ENCODE results near the gene RSBN1.

- RRBS, result no CpG with 5 or more reads among the region's 1 CpG
Observed at GRCh38 chr1:112429751-112430178, 33.8 kb downstream of the CTTNBP2NL start.

- RRBS, result 83% methylated on average over 1 of the region's 9 CpGs
Observed at GRCh38 chr1:112455715-112456408, 52.9 kb upstream of the WNT2B start.

DNA sequence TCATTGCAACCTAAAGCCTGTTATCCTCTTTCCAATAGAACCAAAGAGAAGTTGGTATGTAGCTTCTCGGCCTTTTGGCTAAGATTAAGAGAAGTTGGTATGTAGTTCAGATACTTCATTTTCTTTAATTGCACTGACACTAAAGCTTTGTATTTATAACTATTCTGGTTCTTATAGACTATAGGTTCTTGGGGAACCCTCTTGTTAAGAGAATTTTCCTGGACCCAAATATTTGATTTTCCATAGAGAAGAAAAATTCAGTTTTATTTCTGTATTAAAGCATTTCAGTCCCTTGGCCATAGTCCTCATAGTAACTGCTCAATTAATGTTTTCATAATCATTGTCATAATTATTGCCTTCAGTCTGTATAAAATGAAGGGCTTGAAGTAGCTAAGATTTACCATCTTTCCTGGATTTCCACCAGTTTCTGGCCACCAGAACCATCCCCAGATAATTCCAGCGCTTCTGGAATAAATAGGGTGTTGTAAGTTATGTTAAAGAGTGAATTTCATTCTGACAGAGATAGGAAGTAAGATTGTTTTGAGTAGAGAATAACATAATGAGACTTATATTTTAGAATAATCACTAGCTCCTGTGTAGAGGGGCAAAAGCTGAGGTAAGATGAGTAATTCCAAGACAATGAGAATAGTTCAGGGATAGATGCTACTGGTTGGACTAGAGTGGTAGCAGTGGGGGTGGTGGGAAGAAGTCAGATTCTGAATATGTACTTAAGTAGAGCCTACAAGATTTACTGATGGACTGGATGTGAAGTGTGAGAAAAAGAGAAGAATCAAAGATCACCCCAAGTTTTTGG, 23.5 kb upstream of the MOV10 start:
- RRBS, result no CpG with 5 or more reads among the region's 2 CpGs

DNA sequence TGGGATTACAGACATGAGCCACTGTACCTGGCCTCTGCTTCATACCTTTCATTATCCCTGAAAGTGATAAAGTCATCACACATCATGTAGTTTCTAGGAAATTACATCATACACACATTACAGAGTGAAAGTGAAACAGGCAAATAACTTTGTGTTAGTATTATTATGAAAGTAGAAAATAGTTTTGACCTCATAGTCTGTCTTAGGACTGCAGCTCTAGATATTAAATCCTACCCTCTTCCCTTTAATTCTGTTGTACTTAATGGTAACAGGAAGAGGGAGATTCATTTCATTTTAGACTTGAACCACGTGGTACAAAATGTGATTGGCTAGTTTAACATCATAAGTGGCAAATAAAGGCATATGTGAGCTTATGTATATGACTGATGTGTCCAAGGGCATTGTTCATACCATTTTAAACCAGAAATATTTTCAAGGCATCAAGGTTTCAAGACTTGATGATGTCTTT, 5.7 kb upstream of the MOV10 start:
- RRBS, result no CpG with 5 or more reads among the region's 1 CpG

GRCh38 chr1:112673521-112674077, 860 bp upstream of the MOV10 start:
- RRBS, result no CpG with 5 or more reads among the region's 5 CpGs

DNA sequence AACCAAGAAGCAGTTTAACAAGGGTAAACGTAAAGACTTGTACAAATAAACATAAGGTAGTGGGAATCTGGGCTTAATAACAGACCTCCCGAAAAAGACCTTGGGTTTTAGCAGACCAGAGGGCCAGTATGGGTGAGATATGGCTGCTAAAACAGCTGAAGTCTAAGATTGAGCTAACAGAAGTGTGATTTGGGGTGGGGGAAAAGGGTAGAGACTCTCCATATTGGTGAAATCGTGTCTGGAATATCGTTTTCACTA, 1.3 kb downstream of the MOV10 start:
- RRBS, result no CpG with 5 or more reads among the region's 4 CpGs

DNA sequence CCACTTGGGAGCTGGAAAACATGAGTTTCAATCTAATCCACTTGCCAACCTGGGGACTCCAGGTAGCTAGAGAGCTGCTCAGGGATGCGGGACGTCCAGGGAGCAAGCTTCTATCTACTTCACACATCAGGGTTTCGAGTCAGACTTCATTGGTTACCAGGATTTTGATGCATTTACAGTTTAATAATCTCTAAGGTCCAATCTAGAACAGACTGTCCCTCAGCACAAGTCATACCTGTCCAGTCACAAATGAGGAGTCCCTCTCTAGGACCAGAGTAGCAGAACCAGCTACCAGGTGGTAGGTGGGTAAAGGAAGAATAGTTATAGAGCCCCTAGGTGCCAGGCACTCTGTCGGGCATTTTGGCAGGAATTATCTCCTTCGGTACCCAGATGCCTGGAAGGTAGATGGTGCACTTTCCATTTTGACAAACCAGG, 2.9 kb downstream of the RHOC start:
- RRBS, result no CpG with 5 or more reads among the region's 5 CpGs

DNA sequence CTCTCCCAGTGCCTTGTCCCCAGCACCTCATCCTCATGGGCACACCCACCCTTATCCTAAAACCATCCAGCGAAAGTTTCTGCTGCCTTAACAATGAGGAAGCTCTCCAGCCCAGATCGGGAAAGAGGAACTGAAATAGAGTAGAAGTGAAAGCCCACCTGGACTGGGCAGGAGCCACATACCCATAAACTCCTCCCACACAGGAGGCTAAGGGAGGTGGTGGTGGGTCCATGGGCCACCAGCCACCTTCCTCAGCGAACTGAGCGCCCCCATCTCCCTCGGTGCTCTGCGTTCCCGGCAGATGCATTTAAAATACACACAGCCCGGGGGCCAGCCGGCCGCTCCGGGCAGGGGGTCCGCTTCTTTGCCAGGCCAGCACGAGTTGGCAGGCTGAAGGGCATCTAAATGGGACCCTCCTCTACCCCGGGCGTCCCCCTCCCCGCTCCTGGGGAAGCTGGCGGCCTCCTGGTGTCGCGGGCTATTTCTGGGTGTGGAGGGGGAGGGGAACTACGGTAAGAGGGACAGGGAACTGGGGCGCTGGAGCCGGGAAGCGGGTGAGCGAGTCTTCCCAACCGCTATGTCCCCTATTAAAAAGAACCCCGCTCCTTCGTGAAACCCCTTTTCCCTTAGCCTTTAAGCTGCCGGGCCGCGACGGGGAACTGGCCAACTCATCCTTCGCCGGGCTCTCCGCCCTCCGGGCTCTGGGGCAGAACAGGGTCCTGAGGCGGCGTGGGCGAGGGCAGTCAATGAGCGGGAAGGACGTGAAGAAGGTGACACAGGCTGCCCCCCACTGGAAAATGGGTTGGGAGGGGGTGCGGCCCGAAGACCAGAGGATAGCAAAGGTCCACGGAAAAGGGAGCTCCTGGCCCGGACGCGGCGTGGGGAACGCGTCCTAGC, 875 bp downstream of the PPM1J start:
- RRBS, result 15% methylated on average over 15 of the region's 49 CpGs

DNA sequence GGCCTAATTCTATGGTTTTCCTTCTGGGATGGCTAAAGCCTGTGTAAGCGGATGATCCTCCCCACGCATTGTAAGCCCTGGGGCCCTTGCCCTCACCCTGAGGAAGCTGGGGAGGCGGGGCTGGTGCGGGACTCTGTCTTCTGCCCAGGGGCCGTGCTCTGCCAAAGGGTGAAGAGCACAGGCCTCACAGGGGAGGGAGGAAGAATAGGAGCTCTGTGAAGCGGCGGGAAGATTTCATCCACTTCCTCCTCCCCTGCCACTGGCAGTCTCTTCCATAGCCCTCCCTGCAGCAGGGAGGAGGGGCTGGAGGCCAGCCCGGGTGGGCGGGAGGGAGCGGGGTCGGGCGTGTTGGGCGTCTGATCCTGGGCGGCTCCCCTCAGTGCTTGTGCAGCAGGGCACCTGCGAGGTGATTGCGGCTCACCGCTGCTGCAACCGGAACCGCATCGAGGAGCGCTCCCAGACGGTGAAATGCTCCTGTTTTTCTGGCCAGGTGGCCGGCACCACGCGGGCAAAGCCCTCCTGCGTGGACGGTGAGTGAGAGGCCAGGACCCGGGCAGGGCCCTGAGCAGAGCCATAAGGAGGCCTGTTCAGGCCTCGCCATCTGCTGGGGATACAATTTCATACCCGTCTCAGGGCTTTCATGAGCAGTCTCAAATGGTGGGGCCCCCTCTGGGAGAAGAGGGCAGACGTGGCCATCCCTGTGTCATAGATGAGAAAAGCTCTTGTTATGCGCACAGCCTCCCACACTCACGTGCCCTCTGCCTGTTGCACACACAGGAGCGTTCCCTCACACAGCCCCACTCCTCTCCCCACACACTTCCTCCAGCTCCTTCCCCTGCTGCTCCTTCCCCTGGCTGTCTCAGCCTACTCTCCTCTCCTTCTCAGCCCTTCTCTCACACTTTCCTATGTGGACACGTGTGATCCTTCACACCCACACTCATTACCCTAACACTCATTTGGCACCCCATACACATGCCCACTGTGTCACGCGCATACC, 4.2 kb downstream of the TAFA3 start:
- RRBS, result 87% methylated on average over 14 of the region's 37 CpGs

DNA sequence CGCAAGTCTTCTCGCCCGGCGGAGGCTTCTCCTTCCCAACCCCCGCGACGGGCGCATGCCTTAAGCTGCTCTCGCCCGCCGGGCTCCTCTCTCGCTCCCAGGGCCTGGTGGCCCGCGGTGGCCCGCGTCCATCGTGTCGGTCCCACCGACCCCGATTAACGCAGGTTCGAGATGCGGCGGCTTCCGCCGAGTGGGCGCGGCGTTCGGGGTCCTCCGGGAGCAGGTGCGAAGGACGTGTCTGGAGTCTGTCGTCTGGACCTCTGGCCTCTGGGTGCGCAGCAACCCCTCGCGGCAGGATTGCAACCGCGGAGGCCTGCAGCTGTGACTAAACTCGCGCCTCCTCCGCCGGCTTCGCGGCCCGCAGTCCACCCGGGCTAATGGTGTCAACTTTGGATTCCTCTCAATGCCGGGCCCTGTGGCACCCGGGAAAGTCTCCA, 25.5 kb downstream of the TAFA3 start:
- RRBS, result 96% methylated on average over 12 of the region's 49 CpGs

- RRBS, result no CpG with 5 or more reads among the region's 10 CpGs
Observed at GRCh38 chr1:112818772-112819644, 100.3 kb downstream of the TAFA3 start.

- RRBS, result no CpG with 5 or more reads among the region's 5 CpGs
Observed at GRCh38 chr1:113027013-113027988, 45.7 kb upstream of the LRIG2 start.

GRCh38 chr1:113072563-113072936, 448 bp upstream of the LRIG2 start:
- RRBS, result no CpG with 5 or more reads among the region's 8 CpGs

- RRBS, result no CpG with 5 or more reads among the region's 6 CpGs
Observed at GRCh38 chr1:113114419-113115253, 41.6 kb downstream of the LRIG2 start.

DNA sequence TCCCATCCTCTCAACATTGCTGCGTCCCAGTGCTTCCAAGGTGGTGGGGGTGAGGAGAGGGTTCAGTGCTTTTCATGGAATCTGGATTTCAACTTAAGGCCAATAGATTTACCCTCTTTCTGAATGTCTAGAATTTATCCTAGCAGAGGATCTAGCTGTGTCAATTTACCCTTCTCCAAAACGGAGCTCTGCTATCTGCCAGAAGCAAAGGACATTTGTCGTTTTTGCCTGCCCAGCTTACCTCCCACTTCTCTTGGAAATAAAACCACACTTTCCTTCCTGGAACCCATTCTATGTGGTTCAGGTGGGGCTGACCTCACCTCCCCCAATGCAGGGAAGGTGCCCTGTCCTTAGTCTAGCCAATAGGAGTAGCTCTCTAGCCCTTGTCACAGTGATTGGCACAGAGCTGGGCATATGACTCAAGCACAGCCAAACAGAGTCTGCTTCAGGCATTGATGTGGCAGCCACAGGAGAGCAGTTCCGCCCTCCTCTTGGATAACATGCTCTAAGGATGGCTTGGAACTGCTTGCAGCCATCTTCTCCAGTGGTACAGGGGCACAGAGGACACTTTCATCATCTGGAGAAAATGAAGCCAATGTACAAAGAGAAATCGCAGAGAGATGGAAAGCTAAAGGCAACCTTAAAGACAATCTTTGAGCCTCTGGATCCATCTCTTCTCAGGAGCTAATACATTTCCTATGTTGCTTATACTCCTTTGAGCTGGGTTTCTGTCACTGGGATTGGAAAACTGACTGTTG, 134.0 kb downstream of the LRIG2 start:
- RRBS, result no CpG with 5 or more reads among the region's 5 CpGs

GRCh38 chr1:113680773-113681405, 78.4 kb downstream of the PHTF1 start:
- RRBS, result no CpG with 5 or more reads among the region's 3 CpGs

- RRBS, result no CpG with 5 or more reads among the region's 3 CpGs
Observed at GRCh38 chr1:113719426-113719971, 39.8 kb downstream of the PHTF1 start.

- RRBS, result no CpG with 5 or more reads among the region's 1 CpG
Observed at GRCh38 chr1:113808603-113809022, 3.7 kb downstream of the RSBN1 start.

GRCh38 chr1:113812353-113812788, at the start of gene RSBN1:
Gene RSBN1, minus strand, starts transcription at chr1:113812476.
- RRBS, result under 1% methylated on average over 11 of the region's 36 CpGs

- RRBS, result no CpG with 5 or more reads among the region's 9 CpGs
Observed at GRCh38 chr1:113912395-113913502, 7.6 kb downstream of the DCLRE1B start.